AG04450 (cell line): ENCODE measurements around the gene HCRTR2.

DNA sequence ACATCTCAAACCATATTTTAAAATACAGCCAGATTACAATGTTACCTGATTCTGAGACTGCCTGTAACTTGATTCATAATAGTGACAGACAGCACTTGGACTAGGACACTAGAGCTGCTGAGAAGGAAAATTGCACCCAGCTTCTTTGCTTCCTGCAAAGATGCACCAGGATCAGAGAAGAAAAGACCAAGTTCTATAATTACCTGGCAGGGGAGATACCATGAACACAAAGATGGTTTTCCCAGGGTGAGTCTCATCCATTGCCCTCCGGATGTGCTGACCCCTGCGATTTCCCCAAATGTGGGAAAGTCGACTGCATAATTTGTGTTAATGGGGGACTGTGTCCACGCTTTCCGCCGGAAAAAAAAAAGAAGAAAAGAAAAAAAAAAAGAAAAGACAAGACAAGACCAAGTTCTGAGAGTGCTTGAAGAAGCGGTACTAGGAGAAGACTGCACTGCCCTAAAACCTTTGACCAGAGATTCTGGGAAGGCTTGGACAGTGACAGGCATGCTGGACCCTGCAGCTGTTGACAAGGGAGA, 70.5 kb upstream of the GCM1 start:
- CAGE, long polyA plus RNA, result no peak
- RRBS, result 84% methylated on average over 3 of the region's 7 CpGs

DNA sequence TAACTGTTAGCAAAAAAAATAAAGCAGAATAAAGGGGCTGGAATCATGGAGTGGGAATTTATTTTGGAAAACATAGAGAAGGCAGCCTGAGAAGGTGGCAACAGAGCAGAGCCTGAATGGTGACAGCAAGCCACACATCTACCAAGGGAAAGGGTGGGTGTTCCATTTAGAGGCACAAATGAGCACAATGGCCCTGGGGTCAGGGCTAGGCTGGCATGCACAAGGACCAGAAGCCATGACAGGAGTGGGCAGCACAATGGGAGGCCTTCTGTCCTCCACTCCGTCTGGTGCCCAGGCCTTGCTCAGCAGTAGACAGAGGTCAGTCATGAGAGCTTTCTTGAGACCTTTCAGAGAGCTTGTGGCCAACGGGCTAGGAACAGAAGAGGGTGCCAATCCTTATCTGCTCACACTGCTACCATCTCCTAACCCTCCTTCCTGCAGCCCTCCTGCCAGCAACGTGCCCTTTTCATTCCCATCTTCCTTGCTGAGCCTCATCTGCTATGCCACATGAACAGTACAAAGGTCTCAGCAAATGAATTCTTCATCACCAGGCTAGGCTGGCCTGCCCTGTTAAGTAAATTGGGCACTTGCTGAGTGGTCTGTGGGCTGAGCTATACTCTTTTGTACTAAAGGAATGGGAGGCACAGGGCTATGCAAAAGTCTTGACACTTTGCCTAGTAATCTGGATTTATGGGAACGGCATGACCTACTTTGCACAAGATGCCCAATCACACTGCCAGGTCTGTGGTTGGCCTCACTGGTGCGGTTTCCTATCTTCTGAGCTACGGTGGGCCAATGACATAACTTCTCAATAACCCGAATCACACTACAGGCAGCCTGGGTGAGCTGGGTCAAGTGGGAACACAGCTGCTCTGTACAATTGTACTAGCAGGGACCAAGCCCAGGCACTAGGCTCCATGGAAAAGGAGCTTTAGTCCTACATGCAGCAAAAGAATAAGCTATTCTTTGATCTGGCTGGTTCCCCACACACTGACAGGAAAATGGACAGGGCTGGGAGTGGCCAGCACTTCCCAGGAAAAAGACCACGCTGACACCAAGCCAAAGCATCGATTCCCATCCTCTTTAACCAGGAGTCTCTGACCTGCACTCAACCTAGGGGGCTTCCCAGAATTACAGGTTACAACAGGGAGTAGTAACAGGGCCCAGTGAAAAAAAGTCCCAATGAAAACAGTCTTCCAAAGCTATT, 47.9 kb downstream of the ELOVL5 start:
- CAGE, long polyA plus RNA, result no peak
- RRBS, result no CpG with 5 or more reads among the region's 9 CpGs

DNA sequence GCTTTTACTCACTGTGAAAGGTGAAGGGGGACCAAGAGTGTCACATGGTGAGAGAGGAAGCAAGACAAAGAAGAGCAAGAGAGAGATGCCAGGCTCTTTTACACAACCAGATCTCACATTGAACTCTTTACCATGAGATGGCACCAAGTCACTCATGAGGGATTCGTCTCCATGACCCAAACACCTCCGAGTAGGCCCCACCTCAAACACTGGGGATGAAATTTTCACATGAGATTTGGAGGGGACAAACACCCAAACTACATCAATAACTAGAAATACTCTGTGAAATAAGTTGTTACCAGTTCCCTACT, 16.9 kb downstream of the ELOVL5 start:
- CAGE, long polyA plus RNA, result no peak
- RRBS, result no CpG with 5 or more reads among the region's 2 CpGs

GRCh38 chr6:53508436-53509018, 36.4 kb downstream of the GCLC start:
- CAGE, long polyA plus RNA, result no peak
- RRBS, result no CpG with 5 or more reads among the region's 5 CpGs

DNA sequence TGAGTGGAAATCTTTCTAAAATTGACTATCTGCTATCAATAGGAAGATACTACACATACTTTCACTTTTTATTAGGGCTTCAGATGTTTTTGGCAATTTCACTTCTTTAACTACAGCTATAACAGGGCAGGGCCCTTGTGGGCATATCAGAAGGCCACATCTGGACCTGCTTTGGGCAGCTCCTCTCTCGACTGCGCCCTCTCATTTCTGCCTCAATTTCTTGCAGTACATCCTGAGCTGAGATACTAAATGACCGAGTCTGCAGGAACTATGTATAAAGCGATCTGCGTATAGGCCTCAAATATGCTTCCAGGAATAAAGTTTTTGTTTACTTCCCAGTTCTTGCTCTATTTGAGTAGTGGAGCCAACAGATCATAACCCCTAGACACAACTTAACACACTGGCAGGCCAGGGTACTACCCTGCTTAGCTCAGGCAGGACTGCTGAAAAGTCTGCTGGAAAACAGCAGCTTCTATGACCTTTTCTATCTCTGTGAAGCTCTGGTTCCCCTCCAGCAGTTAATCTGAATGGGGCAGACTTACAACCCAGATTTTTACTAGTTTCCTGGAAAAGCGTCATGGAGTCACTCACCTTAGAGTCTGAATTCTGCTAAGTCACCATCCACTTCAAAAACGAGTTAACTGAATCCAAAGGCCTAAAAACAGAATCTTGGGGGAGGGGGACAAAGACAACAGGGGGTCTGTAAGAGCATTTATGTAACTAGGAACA, 12.6 kb downstream of the GCLC start:
- CAGE, long polyA plus RNA, result no peak
- RRBS, result no CpG with 5 or more reads among the region's 7 CpGs

GRCh38 chr6:53544235-53544933, 517 bp downstream of the GCLC start:
- CAGE, long polyA plus RNA, result start-site peak on the minus strand at chr6:53544658-53544765, 45 and 24 reads in 2 replicates
- RRBS, result 2% methylated on average over 38 of the region's 82 CpGs

GRCh38 chr6:53855063-53856007, 60.5 kb downstream of the LRRC1 start:
- CAGE, long polyA plus RNA, result no peak
- RRBS, result no CpG with 5 or more reads among the region's 5 CpGs

DNA sequence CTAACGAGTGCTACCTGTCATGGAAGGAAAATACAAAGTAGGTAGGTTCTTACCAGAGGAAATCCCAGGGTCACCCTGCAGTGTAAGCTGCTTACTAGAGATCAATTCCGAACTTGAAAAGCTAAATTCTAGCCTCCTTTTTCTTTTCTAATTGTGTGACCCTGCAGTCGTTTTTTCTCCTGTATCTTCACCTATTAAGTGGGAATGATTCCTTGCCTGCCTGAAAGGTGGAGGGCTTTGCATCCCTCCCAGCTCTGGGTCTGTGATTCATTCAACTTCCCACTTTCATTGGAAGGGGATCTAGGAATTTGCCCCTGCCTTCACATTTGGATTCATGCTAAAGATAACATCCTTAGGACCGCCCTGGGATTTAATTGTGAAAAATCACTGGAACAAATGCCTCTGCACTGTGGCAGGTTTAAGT, 104.5 kb downstream of the LRRC1 start:
- CAGE, long polyA plus RNA, result no peak
- RRBS, result no CpG with 5 or more reads among the region's 4 CpGs

GRCh38 chr6:53943385-53944032, 148.7 kb downstream of the LRRC1 start:
- CAGE, long polyA plus RNA, result no peak
- RRBS, result no CpG with 5 or more reads among the region's 3 CpGs

- CAGE, long polyA plus RNA, result no peak
- RRBS, result no CpG with 5 or more reads among the region's 2 CpGs
Observed at GRCh38 chr6:53984242-53984563, 127.0 kb upstream of the MLIP start.

DNA sequence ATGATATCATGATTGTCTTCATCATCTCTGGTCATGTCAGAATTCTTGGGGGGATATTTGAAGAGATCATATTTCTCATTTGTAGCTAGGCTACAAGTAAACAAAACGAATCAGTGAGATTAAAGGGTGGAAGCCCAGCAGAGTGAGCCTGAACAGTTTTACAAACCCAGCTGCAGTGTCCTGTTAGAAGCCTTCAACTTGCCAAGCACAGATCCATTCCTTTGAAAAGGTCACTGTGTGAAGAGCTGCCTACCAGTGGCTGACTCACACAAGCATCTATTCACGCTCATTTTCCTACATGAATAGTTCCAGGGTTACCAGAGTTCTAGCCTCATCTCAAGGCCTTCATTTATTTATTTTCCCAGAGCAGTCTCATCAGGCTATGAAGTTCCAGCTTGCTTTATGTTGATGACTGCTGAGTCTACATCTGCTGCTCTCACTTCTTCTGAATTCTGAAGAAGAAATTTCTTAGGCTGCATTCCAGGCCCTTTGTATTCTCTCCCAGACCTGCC, 25.7 kb upstream of the MLIP start:
- CAGE, long polyA plus RNA, result no peak
- RRBS, result no CpG with 5 or more reads among the region's 2 CpGs

DNA sequence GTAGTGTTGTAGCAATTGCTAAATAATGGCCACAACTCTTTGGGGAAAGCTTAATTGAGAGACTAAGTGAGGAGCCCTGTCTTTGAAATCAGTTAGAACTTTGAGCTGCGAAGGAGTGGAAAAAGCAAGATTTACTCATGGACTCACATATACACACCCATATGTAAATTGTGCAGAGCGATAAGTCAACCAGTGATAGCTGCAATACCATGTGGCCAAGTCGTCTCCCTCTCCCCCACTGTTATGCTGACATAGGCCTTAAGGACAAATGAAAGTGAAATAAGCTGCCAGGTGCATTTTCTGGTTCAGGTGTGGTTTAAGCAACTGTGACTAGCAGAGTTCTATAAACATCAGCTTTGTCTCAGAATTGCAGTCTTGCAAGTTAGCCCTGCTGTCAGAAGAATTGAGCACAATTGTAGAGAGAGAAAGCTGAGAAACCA, 9.5 kb downstream of the FAM83B start:
- CAGE, long polyA plus RNA, result no peak
- RRBS, result no CpG with 5 or more reads among the region's 3 CpGs

DNA sequence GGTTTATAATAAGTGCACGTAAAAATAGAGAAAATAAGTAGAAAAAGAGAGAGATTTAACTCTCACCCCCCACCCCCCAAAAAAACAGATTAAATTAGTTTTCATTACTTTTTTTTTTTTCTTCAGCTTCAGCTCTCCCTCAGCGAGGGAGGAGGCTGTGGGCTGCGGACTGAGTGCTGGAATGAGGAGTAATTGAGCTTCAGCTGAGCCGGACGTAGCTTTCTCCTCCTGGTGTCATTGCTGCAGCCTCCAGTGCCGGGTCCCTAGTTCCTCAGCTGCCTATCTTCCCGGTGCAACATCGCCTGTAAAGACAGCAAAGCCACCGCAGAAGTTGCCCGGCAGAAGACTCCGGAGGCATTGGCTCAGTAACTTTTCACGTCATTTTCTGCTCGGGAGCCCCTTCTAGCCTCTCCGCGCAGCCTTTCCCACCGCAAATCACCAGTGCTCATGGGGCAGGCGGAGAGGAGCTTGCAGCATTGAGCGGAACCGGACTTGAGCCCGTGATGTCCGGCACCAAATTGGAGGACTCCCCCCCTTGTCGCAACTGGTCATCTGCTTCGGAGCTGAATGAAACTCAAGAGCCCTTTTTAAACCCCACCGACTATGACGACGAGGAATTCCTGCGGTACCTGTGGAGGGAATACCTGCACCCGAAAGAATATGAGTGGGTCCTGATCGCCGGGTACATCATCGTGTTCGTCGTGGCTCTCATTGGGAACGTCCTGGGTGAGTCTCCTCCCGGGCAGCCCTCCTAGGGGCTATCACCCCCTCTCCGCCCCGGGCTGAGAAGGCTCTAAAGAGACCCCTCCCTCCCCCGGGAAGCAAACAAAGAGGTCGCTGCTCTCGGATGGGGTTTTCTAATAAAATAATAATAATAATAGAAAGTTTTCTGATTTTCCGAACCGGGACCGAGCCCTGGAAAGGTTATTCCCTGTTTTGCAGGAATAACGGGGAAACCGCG, at the start of gene HCRTR2:
Gene HCRTR2 (plus strand): TSS at position 431 of the 961 bp plus-strand sequence.
- CAGE, long polyA plus RNA, result no peak
- RRBS, result 9% methylated on average over 13 of the region's 46 CpGs

DNA sequence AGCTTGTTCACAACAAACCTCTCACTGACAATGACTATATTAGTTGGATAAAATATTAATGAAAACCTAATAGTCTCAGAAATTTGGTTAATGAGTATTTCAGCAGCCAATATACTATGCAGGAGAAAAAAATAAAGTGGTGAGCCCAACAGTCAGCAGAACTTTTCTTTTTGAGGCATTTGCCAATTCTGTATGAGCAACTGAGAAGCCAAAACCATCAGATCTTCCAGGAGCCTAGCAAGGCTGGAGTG, 6.3 kb downstream of the HMGCLL1 start:
- CAGE, long polyA plus RNA, result no peak

GRCh38 chr6:56475978-56476356, 228.6 kb upstream of the COL21A1 start:
- CAGE, long polyA plus RNA, result no peak
- RRBS, result no CpG with 5 or more reads among the region's 2 CpGs

DNA sequence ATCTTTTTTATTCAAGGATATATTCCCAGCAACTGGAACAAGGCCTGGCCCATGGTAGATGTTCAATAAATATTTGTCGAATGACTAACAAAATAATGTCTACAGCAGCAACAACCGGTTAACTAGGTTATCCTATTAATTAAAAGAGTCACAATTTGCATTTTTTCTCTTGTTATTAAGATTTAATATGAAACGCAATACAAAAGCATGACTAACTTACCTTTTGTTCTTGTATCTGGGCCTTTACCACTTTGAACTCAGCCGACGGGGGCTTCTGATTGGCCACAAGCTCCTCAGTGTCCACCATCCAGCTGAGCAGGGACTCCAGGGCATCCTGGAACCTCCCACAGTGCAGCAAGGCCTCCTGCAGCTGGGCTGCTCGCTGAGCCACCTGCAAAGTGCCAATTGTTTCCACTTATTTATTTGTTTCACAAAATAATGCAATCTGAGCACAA, 287.5 kb upstream of the COL21A1 start:
- CAGE, long polyA plus RNA, result no peak
- RRBS, result no CpG with 5 or more reads among the region's 6 CpGs

- CAGE, long polyA plus RNA, result no peak
Observed at GRCh38 chr6:56538522-56538727, 291.0 kb upstream of the COL21A1 start.

DNA sequence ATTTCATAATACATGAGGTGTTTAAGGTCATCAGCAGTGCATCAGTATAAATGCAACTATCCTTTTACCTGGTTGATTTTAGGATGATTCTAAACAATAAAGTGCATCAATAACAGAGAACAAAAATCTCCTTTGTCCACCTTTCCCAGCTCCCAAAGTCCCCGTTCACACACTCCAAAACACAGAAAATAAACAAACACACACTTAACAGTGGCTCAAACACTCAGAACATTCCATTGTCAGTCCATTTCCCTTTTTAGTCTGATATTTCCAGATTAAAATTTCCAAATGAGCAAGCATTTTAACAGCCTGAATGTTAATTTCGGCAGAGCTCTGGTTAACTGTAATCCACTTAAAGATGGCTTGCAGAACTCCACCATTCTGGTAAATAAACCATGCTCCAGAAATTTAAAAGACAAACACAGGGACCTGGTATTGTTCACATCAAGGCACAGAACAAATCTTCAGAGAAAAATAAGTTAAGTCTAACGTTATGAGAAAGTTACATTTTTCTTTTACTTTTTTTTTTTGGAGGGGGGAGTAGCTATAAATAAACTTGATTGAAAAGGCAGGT, 294.4 kb upstream of the COL21A1 start:
- CAGE, long polyA plus RNA, result no peak
- RRBS, result no CpG with 5 or more reads among the region's 3 CpGs

DNA sequence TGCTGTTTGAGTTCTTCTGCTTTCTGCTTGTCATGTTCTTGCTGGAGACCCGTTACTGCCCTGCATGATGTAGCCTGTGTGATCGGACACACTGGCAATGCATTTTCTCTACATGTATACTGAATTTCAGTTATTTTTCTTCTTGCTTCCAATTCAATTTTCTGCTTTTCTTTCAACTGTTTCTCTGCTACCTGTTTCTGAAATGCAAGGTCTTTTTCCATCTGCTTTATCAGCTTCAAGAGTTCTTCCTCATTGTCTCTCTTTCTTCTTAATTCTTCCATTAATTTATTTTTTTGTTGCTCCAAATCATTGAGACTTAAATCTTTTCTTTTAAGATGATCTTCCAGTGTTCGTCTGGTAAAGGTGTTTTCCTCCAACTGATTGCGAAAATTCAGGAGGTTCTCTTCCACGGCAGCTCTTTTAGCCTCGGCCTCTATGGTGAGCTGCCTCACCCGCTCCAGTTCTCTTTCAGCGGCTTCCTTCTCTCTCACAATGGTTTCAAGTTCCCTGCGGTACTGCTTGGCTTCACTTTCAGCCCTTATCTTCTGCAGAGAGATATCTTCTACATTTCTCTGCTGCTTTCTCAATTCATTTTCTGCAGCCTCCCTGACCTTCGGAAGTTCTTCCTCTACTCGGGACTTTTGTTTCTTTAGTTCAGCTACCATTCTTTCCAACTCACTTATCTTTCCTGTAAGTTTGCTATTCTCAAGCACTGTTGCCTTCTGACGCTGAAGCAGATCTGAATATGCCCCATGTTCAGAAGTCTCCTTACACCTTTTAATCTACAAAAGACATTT, 334.5 kb downstream of the DST start:
- CAGE, long polyA plus RNA, result no peak
- RRBS, result no CpG with 5 or more reads among the region's 12 CpGs

GRCh38 chr6:56683838-56684326, 270.7 kb downstream of the DST start:
- CAGE, long polyA plus RNA, result no peak
- RRBS, result no CpG with 5 or more reads among the region's 2 CpGs